Mesothelial cell of epicardium (in vitro differentiated cells): ENCODE measurements around a stretch of chr7.

- PRO-cap, result no peak
Observed at GRCh38 chr7:69677880-69678491, 79.7 kb downstream of the AUTS2 start.

DNA sequence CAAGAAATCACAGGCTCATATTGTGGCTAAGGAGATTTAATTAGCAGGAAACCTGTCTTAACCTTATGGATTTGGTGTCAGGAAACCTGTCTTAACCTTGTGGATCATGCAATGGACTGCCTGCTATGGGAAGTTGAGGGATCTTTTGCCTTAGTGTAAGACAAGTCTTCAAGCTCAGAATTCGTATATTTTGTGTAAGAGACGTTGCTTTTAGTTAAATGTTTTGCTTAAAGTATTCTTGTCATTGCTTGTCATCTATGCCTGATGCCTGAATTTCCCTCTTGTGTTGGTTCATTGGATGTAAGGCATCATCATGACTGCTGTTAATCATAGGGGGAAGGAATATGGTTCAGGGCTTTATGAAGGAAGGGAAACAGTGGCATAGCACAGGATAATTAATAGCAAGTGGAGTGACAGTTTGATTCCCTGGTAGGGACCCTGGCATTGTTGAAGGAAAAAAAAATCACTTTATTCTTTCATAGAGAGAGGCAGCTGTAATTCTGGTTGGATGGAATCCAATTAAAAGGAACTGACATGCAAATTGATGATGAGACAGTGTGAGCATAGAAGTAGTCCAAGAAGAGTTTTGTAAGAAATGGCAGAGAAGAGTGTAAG is 121.3 kb downstream of the AUTS2 start:
- PRO-cap, result no peak

GRCh38 chr7:69739636-69740607 is 141.6 kb downstream of the AUTS2 start:
- PRO-cap, result no peak

DNA sequence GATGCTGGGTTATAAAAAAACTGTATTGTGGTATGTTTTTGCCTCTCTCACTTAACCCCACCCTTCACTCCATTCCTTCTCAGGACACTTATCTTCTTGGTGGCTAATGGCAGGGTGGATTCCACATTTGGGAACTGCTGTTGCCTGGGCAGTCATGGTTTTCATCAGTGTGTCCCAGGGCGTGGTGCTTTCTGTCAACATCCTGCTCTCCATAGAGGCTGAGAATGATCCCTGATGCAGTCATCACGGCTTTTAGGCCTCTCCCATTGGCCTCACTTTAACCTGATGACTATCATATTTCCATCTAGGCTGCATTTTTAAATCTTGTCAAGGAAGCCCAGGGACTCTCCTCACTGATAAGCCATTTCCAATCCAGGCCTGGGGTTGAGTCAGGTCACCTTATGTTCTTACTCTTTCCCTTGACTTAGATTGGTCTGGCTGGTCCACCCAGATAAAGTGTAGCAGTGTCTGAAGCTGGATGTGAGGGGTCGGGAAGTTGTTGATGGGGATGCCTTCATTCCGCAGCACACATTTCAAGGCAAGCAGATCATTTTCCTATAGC is 176.9 kb downstream of the AUTS2 start:
- PRO-cap, result no peak

- PRO-cap, result no peak
Observed at GRCh38 chr7:69941141-69941816, 343.0 kb downstream of the AUTS2 start.

DNA sequence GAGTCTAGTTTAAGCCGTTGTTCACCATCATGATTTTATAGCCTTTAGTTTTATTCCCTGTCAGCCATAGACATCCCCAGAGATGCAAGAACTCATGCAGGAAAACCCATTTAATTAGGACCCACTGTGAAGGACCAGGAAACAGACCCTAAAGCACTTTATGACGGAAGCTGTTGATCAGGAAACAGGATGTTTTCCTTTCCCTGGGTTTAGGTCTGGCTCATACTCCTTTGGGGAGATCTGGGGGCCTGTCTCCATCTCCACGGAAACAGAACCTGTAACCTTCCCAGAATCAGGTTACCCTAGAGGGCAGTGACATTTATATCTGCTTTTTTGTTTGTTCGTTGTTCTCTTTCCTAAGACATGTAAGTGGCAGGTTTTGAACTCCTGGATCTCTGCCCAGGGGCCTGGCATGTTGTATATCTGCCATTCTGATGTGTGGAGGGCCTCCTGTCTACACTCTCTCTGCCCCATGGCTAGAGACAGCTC is 657.2 kb upstream of the GALNT17 start:
- PRO-cap, result no peak

DNA sequence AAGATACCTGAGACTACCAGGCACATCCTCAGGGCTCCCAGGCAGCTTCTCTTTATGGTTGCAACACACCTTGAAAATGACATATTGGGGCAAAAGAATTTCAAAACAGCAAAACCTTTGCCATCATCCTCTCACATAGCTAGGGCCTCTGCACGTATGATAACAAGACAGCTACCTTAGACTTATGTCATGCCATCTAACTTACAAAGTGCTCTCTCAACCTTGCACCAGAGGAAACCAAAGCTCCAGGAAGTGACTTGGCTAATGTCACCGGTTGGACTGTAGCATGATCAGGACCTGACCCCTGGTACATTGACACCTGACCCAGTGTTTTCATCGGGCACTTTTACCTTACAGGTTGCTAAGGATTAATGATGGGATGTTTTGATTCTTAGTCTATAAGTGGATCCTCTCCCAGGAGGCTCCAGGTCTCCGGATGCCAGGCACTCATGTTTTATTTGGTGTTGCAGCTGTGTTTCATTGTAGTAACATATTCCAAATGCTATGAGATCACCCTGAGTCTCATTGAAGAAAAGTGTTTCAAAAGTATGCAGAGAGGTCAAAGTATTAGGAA is 529.8 kb upstream of the GALNT17 start:
- PRO-cap, result no peak

DNA sequence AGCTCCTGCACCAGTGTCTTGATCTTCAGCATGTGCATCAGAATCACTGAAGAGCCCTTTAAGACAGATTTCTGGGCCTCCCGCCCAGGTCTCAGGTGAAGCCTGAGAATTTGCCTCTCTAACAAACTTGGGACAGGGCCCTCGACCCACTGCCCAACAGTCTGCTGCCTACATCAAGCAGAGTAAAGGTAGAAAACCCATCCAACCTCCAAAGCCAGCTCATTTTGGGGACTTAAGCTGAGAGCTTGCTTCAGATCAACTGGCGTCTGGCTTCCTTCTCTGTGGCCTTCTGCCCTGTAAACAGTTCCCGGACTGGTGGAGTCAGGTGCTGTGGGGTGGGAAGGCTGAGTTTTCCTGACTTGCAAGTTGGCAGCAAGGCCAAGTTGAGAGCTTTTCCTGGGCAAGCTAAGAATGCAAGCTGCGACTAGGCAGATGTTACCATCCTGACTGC is 3.6 kb downstream of the GALNT17 start:
- PRO-cap, result no peak

DNA sequence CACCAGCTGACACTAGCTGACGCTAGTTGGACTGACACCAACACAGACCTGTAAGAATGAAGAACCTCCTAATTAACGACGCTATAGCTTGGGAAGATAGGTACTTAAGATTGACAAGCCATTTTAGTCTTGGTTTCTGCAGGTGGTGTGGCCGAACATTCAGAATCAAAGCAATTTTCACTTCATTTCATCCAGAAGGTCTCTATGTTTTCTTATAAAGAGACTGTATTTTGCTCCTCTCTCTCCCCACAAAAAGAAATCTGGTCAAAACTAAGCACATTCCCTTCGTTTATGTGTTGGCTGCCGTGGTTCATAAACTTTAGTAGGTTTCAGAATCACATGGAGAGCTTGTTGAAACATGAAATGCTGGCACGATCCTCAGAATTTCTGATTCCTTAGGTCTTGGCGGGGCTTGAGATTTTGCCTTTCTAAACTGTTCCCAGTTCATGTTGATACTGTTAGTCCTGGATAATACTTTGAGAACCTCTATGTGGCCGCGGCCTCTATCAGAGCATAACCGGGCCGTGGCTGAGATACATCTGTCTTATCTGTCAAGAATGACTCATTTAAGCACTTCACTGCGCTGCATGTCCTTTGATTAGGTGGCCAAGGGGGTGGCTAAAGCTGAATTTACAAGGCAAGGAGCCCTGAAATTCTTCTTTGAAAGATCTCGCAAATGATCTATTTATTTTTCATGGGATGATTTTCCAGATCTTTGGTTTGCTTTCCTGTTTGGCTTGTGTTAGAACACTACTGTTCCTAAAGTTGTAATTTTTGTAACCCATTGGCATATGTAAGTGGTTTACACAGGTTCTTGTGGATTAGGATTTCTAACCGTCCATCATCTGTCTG is 66.8 kb downstream of the GALNT17 start:
- PRO-cap, result no peak

DNA sequence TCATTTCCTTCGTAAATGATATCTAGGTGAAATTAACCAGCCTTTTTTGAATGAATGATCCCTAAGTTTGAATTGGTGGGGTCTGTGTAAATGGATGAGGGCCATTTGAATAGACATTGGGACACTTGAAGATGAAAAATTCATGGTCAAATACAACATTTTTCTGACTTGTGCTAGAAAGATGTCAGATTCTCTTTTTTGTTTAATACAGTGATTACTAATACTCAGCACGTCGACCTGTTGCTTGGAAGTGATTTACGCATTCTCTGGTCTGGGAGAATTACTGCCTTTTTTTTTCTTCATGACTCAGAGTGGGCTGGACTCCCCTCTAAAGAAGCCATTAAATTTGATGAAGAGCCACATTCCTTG is 171.4 kb downstream of the GALNT17 start:
- PRO-cap, result no peak

GRCh38 chr7:71733195-71733723 is 601.3 kb downstream of the GALNT17 start:
- PRO-cap, result no peak

DNA sequence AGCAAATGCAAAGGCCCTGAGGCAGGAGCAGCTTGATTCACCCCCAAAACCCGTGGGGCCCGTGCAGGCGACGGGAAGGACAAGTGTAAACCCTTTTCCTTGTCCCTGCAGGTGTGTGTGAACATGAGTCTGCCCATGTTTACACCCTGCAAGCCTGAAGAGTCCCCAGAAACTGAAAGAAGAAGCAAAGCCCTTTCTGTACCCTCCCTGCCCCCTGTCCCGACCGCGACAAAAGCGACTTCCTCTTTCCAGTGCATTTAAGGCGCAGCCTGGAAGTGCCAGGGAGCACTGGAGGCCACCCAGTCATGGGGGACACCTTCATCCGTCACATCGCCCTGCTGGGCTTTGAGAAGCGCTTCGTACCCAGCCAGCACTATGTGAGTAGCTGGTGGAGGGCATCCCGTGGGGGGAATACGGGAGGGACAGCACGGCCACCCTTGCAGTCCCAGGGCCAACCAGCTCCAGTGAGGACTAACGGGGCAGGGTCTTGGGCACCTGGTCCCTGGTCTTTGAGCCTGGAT is 65.2 kb upstream of the SPDYE10 start:
- PRO-cap, result no peak

DNA sequence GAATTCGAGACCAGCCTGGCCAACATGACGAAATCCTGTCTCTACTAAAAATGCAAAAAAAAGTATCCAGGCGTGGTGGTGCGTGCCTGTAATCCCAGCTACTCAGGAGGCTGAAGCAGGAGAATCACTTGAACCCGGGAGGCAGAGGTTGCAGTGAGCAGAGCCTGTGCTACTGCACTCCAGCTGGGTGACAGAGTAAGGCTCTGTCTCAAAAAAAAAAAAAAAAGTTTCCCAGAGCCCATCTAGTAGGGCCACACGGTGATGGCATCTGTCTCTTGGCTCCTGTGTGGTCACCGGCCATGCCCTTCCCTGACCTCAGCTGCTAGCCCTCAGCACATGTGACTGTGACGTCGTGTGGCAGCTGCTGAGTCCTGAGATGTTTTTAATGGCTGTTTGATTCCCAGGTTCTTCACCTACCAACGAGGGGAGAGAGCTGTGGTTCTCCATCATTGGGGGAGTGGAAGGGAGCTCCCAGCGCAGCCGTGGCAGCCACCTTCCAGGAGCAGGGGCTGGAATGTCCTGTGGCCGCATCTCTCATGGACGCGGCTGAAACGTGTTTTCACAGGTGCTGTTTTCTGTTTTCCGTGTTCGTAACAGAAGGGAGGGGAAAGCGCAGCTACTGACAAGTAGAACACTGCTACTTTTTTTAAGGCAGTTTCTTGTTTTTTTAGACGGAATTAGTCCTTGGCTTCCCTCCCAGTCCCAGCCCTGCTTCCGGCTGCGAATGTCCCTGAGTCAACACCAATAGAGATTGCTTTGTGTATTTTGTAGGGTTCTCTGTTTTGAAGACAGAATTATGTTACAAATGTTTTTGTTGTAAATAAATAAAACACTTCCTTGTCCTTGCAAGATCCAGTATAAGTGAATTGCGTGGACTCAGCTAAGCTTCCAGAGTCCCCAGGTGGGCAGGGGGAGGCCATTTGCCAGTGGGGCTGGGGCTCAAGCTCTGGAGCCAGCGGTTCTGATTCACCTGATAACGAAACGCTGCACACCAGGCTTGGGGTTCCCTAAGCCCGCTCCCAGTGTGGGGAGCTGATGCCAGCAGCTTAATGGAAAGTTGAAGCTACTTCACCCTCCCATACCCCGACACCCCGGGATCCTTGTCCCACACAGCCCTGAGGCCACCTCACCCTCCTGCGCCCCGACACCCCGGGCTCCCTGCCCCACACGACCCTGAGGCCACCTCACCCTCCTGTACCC is 30.2 kb downstream of the FKBP6 start:
- PRO-cap, result no peak

DNA sequence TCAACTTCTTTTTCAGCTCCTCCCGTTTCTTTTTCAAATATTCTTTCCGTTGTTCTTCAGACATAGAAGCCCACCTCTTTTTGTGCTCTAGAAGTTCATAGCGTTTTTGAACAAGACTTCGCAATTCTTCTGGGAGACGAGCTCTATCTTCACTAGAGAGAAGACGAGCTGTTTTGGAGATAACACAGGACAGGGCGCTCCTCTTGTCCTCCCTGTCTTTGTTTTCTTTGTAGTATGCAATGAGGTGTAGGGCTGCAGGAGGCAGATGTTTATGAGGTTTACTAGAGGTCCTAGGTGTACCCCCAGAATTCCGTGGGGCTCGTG is 44.2 kb downstream of the FZD9 start:
- PRO-cap, result no peak

DNA sequence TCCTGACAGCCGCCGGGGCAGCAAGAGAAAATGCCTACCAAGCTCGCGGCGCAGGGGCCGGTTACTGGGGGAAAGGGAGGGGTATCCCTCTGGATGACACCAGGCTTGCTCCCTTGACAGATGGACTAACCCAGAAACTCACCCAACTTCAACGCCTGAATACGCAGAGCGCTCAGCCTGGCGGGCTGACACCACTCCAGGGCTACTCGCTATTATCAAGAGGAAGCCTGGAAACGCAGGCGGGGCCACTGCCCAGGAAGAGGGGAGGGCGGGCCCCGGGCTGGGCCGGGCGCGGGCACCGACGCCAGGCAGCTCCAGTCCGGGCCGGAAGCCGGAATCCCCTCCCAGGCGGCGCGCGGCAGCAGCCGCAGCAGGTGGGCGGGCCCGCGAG is 596 bp downstream of the BCL7B start:
- PRO-cap, result bidirectional peak, plus-strand start outside the sequence, minus-strand start at position 338 of the sequence

- PRO-cap, result no peak
Observed at GRCh38 chr7:73584956-73585685, 6.7 kb upstream of the TBL2 start.

GRCh38 chr7:73652510-73653189 is 15.0 kb upstream of the VPS37D start:
- PRO-cap, result no peak

GRCh38 chr7:73734477-73735509 is 3.8 kb downstream of the ABHD11 start:
- PRO-cap, result no peak

DNA sequence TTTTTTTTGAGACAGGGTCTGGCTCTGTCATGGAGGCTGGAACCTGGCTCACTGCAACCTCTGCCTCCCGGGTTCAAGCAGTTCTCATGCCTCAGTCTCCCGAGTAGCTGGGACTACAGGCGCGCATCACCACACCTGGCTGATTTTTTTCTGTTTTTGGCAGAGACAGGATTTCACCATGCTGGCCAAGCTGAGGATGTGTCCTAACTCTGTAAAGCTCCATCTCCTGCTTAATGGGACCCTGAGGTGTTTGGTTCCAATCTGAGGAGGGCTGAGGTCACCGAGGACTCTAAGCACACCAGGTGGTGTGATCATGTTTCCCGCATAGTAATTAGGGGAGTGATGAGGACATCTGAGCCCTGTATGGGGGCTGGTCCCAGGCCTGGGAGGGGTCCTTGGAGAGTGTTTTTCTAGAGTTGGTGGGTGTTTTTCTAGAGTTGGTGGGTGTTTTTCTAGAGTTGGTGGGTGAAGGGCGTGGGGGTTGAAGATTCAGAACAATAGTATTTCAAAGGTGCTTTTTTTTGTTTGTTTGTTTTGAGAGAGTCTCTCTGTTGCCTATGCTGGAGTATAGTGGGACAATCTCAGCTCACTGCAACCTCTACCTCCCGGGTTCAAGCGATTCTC is 3.0 kb upstream of the ABHD11 start:
- PRO-cap, result no peak

DNA sequence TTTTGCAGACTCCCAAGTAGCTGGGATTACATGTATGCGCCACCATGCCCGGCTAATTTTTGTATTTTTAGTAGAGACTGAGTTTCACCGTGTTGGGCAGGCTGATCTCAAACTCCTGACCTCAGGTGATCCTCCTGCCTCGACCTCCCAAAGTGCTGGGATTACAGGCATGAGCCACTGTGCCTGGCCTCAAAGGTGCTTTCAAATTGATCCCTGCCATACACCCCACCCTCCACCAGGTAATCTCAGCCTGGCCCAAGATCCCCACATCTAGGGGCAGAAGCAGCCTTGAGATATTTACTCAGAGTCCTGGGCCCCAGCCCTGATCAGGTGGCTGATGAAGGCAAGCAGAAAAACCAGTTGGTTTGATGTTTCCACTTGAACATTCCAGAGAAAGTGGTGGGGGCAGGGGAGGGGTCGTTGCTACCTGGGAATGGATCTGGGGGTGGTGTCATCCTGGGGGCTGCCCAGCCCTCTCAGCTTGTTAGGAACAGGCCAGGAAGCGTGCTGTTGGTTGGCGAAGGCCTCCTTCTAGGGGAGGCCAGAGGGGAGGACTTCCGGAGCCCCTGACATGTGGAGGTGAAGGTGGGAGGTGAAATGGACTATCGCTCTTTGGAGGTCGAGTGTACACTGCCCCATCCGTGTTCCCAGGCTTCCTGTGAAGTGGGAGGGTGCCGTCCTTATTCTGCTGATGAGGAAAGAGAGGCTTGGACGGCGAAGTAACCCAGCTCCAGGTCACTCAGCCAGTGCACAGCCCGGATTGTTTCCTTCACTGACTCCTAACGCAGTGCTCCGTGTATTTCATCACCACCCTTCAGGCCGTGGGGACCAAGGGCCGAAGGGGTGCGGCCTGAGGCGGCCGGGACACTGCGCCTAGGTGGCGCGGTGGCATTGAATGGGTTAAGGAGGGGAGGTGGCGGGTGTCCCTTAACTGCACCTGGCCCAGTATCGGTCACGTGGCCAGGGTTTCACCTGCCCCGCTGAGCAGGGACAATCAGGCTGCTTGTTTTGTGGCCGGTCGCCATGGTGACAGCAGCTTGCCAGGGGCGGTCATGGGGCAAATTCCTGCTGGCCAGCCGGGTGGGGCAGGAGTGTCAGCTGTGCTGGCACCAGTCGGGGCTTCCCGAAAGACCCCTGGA is 3.9 kb upstream of the ABHD11 start:
- PRO-cap, result unidirectional peak, plus-strand start at position 479 of the sequence